ENCODE measurements around a stretch of chr5.

DNA sequence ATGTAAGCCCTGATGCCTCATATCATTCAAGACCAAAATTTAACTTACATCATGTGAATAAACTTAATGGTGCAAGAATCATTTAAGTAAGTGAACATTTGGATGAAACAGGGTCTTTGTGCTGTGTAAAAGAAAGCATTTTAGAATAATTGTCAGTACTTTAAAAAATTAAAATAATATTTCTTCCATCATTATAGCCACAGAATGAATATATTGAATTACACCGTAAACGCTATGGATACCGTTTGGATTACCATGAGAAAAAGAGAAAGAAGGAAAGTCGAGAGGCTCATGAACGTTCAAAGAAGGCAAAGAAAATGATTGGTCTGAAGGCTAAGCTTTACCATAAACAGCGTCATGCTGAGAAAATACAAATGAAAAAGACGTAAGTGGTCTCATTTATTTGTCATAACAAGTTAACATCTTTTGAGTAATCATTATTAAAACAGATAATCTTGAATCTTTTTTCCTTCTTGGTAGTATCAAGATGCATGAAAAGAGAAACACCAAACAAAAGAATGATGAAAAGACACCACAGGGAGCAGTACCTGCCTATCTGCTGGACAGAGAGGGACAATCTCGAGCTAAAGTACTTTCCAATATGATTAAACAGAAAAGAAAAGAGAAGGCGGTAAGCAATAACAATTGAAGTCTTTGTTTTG, 1.8 kb downstream of the NSA2 start:
- RRBS: no CpG with 5 or more reads among the region's 9 CpGs
CAGE:
- cytosol, long polyA plus RNA: no peak
- long polyA plus RNA: no peak
- nucleus, long polyA plus RNA: no peak

GRCh38 chr5:74917999-74918645, 51.9 kb upstream of the FAM169A start:
- RRBS: no CpG with 5 or more reads among the region's 5 CpGs
CAGE:
- cytosol, long polyA plus RNA: no peak
- long polyA plus RNA: no peak
- nucleus, long polyA plus RNA: no peak

- RRBS: no CpG with 5 or more reads among the region's 2 CpGs
CAGE:
- cytosol, long polyA plus RNA: no peak
- long polyA plus RNA: no peak
- nucleus, long polyA plus RNA: no peak
Observed at GRCh38 chr5:74949239-74949468, 83.0 kb upstream of the FAM169A start.

- RRBS: no CpG with 5 or more reads among the region's 4 CpGs
CAGE:
- cytosol, long polyA plus RNA: no peak
- long polyA plus RNA: no peak
- nucleus, long polyA plus RNA: no peak
Observed at GRCh38 chr5:75059702-75060427, 7.5 kb upstream of the GCNT4 start.

DNA sequence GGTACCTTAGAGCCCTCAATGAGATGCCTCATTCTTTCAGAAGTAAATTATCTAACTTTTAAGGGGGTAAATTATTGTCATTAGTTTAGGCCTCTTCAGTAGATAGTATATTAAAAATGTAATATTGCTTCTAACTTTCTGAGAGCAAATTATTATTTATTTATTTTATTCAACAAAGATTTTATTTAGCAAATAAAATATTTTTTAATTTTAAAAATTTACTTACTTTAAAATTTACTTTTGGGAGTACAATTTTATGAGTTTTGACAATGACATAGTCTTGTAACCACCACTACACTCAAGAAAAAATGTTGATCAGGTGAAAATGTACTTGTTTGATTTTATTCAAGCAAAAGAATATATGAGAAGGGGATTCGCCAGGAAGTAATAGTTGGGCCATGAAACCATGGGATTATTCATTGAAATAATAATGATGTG, 11.0 kb downstream of the HMGCR start:
- RRBS: no CpG with 5 or more reads among the region's 1 CpG
CAGE:
- cytosol, long polyA plus RNA: no peak
- long polyA plus RNA: no peak
- nucleus, long polyA plus RNA: no peak

GRCh38 chr5:75356053-75356724, 19.2 kb downstream of the HMGCR start:
- RRBS: no CpG with 5 or more reads among the region's 10 CpGs
CAGE:
- cytosol, long polyA plus RNA: no peak
- long polyA plus RNA: no peak
- nucleus, long polyA plus RNA: no peak

DNA sequence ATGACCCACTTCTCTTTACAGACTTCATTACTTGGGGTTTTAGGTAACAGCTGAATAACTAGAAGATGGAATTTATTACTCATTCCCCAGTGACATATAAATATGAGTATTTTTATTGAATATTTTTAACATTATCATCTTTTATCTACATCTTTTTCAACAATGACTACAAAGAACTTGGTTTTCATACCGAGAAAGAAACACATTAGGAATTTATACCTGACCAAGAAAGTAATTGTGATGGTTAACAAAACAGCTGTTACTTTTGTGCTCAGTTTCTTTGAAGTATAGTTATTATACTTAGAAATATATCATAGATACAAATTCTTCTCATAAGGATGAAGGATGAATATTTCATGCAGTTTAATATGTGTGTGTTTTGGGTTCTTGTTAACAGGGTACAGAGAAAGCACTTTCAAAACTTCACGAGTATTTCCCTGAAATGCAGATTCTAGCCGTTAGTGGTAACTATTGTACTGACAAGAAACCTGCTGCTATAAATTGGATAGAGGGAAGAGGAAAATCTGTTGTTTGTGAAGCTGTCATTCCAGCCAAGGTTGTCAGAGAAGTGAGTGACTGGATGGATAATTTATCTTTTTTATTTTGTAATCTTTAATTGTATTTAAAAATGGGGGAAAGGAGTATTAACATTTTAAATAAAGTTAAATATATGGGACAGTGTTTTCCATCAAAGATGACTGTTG, 21.4 kb downstream of the HMGCR start:
- RRBS: no CpG with 5 or more reads among the region's 3 CpGs
CAGE:
- cytosol, long polyA plus RNA: no peak
- long polyA plus RNA: no peak
- nucleus, long polyA plus RNA: no peak

GRCh38 chr5:75480780-75481607, 30.4 kb downstream of the CERT1 start:
- RRBS: no CpG with 5 or more reads among the region's 7 CpGs
CAGE:
- cytosol, long polyA plus RNA: no peak
- long polyA plus RNA: no peak
- nucleus, long polyA plus RNA: no peak

DNA sequence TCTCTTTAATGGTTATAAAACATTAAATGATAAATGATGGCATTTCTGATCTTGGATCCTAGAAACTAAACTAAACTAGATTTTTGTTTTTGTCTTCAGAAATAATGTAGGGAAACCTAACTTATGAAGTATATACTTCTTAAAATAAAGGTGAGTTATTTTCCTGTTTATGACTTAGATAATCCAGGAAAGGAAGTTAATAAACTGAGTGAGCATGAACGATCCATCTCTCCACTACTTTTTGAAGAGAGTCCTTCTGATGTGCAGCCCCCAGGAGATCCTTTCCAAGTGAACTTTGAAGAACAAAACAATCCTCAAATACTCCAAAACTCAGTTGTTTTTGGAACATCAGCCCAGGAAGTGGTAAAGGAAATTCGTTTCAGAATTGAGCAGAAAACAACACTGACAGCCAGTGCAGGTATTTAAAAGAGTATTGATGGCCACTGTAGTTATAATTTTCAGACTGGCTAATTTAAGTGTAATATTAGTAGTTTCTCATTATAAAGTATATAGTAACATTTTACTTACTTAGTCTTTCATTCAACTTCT, 30.1 kb upstream of the ANKDD1B start:
- RRBS: no CpG with 5 or more reads among the region's 2 CpGs
CAGE:
- cytosol, long polyA plus RNA: no peak
- long polyA plus RNA: no peak
- nucleus, long polyA plus RNA: no peak

- RRBS: no CpG with 5 or more reads among the region's 1 CpG
CAGE:
- cytosol, long polyA plus RNA: no peak
- long polyA plus RNA: no peak
- nucleus, long polyA plus RNA: no peak
Observed at GRCh38 chr5:76388282-76388699, 14.8 kb upstream of the IQGAP2 start.

DNA sequence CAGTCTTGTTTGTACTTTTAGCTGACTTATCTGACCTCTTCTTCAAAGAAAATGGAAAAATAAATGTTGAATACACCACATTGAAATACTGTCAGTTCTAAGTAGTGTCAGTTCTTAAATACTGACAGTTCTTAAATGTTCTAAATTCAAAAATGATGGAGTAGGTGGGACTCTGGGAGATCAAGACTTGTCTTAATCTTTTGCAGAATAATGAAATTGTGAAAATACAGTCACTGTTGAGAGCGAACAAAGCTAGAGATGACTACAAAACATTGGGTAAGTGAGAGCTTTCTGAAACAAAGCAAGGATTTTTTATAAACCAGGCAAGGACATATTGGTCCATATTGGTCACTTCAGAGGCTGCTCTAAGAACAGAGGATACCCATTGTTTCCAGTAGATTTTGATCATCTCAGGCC, 31.5 kb upstream of the F2RL2 start:
- RRBS: no CpG with 5 or more reads among the region's 1 CpG
CAGE:
- cytosol, long polyA plus RNA: no peak
- long polyA plus RNA: no peak
- nucleus, long polyA plus RNA: no peak

DNA sequence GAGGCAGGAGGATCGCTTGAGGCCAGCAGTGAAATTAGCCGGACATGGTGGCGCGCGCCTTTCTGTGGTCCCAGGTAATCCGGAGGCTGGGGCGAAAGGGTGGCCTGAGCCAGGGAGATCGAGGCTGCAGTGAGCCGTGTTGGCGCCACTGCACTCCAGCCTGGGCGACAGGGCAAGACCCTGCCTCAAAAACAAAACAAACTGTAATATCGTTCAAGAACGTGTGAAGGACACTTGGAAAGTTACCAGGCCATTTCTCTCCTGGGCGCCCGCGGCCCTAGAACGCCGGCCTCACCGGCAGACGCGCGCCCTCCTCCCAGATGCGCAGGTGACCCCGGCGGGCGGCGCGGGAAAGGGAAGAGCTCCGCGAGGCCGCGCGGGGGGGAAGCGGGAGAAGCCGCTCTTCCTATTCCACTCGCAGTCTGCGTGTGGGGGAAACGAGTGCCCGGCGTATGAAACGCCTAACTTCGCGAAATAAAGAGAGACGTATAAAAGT, 848 bp upstream of the F2R start:
- RRBS: 54% methylated on average over 13 of the region's 44 CpGs
CAGE:
- cytosol, long polyA plus RNA: no peak
- long polyA plus RNA: no peak
- nucleus, long polyA plus RNA: no peak

- RRBS: no CpG with 5 or more reads among the region's 28 CpGs
CAGE:
- cytosol, long polyA plus RNA: no peak
- long polyA plus RNA: no peak
- nucleus, long polyA plus RNA: no peak
Observed at GRCh38 chr5:76716517-76717391, 828 bp downstream of the F2R start.

GRCh38 chr5:76807972-76808918, 10.6 kb upstream of the F2RL1 start:
- RRBS: no CpG with 5 or more reads among the region's 13 CpGs
CAGE:
- cytosol, long polyA plus RNA: no peak
- long polyA plus RNA: no peak
- nucleus, long polyA plus RNA: no peak

DNA sequence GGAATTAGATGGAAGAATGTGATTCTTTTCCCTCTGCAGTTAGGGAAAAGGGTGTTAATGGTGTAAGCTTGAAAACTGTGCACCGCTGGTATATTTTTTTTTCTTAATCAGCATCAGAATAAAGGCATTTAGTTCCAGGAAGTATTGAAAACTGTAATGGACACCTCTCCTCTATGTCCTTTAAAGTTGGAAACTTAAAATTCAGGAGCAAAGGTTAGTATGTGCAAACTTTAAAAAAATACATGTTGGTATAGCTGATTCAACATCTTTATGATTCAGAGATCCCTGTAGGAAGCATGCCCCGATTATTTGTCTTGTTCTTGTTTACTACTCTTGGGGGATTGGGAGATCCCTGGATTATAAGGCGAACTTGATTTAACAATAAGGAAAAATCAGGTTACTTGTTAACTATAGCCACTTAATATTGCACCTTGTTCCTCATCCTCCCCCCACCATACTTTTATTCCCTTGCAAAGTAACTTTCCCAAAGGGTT, 1.6 kb downstream of the F2RL1 start:
- RRBS: no CpG with 5 or more reads among the region's 3 CpGs
CAGE:
- cytosol, long polyA plus RNA: no peak
- long polyA plus RNA: no peak
- nucleus, long polyA plus RNA: no peak

DNA sequence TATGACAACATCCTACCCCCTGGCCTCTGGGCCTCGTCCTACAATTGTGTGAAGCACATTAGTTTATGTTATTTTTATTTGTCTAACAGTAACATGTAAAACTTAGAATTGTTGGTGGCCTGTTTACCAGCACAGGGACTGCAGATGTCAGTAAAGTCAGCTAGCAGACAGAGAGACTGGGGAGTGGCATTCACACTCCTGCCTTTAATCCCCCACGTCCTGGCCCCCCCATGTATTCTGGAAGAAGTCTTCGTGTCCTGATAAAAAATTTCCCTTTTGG, 5.9 kb upstream of the CRHBP start:
- RRBS: no CpG with 5 or more reads among the region's 3 CpGs
CAGE:
- cytosol, long polyA plus RNA: no peak
- long polyA plus RNA: no peak
- nucleus, long polyA plus RNA: no peak

GRCh38 chr5:76954375-76955103, 1.7 kb downstream of the CRHBP start:
- RRBS: no CpG with 5 or more reads among the region's 30 CpGs
CAGE:
- cytosol, long polyA plus RNA: no peak
- long polyA plus RNA: no peak
- nucleus, long polyA plus RNA: no peak

DNA sequence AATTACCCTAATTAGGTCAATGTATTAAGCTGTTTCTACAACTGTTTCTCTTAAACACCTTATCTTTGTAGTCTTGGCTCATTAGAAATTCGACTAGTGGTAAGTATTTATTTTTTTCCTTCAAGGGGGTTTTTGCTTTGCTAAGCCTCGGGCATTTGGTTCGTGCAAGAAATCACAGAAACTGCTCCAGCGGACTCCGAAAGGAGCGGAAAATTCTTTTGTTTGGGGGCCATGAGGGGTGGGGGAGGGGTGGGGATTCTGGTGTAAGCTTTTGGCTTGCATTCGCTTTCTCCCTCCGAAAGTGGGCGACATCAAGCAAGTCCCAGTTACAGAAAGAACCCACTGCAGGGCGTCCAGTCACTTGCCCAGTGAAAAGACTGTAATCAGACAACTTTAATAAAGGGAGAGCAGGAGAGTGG, 668 bp downstream of the ZBED3 start:
- RRBS: no CpG with 5 or more reads among the region's 10 CpGs
CAGE:
- cytosol, long polyA plus RNA: no peak
- long polyA plus RNA: no peak
- nucleus, long polyA plus RNA: no peak

DNA sequence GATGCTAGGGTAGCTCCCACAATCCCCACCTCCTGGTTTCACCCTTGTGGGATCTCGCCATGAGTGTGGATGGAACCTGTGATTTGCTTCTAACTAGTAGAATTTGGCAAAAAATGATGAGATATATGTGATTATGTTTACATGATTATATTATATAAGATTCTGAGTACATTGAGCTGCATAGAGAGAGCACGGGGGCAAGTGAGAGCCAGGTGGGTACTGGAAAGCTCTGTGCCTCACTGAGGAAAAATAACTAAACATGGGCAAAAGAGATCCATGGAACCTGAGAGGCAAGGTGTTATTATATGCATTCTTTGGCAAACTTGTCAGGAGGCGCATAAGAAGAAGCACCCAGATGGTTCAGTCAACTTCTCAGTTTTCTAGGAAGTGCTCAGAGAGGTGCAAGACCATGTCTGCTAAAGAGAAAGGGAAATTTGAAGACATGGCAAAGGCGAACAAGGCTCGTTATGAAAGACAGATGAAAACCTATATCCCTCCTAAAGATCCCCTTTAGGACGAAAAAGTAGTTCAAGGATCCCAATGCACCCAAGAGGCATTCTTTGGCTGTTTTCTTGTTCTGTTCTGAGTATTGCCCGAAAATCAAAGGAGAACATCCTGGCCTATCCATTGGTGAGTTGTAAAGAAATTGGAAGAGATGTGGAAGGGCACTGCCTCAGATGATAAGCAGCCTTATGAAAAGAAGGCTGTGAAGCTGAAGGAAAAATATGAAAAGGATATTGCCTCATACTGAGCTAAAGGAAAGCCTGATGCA, 59.4 kb upstream of the ZBED3 start:
- RRBS: no CpG with 5 or more reads among the region's 7 CpGs
CAGE:
- cytosol, long polyA plus RNA: no peak
- long polyA plus RNA: no peak
- nucleus, long polyA plus RNA: no peak

DNA sequence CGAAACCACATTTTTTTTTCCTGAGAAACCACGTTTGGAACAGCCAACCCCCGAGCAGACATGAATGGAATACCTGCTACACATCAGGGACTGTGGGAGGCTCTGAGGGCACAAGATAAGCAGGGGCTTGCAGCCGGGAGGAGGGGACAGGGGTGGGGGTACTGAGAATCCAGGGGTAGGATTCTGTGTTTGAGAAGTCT, 133.2 kb downstream of the WDR41 start:
- RRBS: no CpG with 5 or more reads among the region's 4 CpGs
CAGE:
- cytosol, long polyA plus RNA: no peak
- long polyA plus RNA: no peak
- nucleus, long polyA plus RNA: no peak

Data from IMR-90 (cell line).